Foreskin keratinocyte (primary cell): ENCODE measurements around the genes ACSF3 and CDH15.

DNA sequence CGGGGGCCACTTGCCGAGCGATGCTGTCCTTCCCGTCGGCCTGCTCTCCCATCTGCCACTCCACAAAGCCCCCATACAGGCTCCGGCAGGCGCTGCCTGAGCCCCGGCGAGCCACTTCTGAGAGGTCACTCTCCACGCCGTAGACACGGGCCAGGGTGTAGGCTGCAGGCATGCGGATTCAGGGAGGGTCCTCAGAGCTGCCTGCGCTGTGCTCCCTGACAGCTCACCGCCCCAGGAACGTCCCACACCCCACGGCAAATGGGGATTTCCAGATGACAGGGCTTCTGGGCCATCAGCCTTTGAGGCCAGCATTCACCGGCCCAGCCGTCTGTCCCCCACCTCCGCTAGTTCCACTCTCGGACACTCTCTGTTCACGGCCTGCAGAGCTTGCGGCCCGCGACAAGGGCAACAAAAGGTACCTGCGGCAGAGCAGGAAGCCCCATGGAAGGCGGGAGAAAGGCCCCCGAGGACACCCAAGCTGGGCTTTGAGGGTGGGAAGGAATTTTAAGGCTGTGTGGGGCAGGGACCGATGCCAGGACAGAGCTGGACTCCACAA lies 5.4 kb upstream of the CYBA start:
- RAMPAGE, total RNA: no peak

GRCh38 chr16:88790300-88790940 lies 5.4 kb upstream of the PIEZO1 start:
- RAMPAGE, total RNA: no peak

- RAMPAGE, total RNA: no peak
These were observed 3.6 kb upstream of the CDT1 start for GRCh38 chr16:88799912-88800562.

DNA sequence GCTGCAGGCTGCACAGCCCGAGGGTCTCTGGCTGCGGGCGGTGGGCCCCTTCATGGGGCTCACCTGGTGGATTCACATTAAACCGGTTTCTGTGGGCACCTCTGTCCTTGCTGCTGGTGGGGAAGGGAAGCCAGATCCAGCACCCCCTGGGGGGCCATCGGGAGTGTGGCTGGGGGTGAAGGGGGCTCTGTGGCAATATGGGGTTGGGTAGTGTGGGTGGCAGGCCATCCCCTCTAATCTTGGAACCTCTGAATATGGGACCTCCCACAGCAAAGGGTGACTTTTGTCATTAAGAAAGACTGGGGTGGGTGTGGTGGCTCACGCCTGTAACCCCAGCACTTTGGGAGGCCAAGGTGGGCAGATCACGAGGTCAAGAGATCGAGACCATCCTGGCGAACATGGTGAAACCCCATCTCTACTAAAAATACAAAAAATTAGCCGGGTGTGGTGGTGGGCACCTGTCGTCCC lies 3.3 kb downstream of the APRT start:
- RAMPAGE, total RNA: no peak

DNA sequence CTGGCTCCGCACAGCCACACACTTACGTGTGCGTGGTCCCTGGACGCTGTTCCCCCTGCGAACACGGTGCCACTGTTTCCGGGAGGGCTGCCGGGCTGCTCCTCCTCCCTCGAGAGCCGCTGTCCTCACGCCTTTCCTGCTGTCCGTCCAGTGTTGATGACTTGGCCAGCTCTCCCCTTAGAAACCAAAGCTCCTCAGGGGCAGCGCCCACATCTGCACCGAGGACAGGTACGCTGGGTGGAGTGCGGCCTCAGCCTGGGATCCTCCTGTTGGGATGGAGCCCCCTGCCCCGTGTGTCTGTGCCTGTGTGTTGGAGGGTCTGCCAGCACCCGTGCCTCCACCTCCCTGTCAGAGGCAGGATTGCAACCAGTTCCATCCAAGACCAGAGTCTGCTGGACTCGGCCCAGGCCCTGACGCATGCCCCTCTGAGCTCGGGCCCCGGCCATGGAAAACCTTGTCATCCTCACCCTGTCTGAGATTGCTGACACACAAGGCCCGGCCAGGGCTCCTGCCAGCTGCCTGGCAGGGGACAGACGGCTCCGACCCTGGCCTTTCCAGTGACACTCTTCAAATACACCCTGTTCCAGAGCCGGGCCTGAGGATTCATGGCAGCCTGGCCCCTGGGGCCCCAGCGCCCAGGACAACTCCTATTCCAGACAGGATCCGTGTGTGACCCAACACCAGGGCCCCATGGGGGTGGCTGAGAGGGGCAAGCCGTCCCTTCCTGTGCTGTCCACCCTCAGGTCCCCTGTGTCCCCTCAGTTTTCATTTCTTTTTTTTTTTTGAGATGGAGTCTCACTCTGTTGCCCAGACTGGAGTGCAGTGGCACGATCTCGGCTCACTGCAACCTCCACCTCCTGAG lies 3.1 kb upstream of the PABPN1L start:
- RAMPAGE, total RNA: no peak

DNA sequence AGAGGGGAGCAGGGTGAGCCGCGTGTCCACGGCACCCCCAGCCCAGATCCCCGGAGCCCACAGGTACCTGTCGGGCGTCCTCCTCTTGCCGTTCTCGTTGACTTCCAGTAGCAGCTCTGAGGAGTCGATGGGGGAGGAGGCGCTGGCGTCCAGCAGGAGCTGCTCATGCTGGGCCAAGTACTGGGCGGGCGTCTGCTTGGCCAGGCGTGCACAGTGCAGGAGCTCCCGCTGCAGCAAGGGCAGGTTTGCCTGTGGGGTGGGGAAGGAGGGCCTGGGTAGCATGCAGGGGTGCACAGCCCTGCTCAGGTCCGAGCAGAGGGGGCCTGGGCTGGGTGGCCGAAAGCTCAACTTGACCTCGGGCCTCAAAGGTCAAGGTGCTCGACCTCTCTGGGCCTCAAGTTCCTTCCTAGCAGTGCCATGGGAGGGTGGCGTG lies 19.4 kb upstream of the PABPN1L start:
- RAMPAGE, total RNA: no peak

DNA sequence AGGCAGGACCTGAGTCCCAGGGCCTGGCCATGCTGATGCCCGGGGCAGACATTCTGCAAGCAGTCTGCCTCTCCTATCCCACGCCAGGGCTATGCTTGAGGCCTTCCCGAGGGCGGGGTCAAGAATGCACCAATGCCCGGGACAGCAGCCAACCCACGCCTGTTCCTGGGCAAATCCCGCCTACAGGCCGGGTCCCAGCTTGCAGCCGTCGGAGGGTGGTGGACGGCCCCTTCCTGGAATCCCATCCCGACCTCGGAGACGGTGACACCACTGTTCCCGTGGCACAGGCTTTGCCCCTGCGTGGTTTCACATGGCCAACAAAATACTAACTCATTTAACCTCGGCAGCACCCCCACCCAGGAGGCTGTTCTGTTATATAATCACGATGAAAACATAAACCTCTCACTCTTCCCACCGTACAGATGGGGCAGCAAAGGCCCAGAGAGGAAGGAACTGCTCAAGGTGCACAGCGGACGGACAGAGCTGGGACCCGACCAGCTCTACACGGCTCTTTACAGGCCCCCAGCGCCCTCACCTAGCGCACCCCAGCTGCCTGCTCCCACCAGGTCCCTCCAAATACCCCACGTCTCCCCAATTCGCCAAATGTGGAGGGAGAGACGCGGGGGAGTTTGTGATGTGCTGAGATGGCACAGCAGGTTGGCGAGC lies 54.4 kb downstream of the CBFA2T3 start:
- RAMPAGE, total RNA: no peak

- RAMPAGE, total RNA: no peak
These were observed 40.3 kb downstream of the CBFA2T3 start for GRCh38 chr16:88936482-88937429.

DNA sequence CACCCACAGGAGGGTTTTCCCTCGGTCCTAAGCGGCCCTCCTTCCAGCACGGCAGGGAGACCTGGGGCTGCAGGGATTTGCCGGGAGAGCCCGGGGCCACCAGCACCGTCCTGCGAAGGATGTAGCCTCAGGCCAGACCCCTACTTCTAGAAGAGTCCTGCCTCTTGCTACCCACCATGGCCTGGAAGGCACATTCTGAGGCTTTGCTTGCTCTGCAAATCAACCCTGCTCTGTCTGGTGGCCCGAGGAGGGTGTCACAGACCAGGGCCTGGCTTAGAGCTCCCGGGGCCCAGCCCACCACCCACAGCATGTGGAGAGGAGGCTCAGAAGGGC lies 28.9 kb upstream of the ACSF3 start:
- RAMPAGE, total RNA: no peak

DNA sequence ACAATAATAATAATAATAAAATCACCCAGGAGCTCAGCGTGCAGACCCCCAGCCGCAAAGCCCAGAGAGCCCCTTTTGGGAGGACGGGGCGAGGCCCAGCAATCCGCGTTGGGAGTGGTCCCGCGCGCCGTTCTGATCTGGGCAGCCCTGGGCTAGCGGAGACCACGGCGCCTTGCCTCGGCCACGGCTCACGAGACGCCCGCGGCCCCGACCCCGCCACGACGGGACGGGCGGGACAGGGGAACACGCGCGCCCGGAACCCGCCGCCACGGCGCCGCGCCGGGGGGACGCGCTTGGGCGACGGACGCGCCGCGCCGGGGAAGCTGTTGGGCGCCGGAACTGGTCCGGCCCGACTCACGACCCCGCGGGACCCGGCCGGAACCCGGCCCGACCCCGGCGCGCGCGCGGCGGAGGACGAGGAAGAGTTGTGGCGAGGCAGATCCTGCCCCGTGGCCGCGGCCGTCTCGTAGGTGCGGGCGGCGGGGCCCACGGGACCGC lies at the start of gene ACSF3:
ACSF3 (plus strand) TSS at position 326 of the 498 bp plus-strand sequence.
- RAMPAGE, total RNA: no peak

DNA sequence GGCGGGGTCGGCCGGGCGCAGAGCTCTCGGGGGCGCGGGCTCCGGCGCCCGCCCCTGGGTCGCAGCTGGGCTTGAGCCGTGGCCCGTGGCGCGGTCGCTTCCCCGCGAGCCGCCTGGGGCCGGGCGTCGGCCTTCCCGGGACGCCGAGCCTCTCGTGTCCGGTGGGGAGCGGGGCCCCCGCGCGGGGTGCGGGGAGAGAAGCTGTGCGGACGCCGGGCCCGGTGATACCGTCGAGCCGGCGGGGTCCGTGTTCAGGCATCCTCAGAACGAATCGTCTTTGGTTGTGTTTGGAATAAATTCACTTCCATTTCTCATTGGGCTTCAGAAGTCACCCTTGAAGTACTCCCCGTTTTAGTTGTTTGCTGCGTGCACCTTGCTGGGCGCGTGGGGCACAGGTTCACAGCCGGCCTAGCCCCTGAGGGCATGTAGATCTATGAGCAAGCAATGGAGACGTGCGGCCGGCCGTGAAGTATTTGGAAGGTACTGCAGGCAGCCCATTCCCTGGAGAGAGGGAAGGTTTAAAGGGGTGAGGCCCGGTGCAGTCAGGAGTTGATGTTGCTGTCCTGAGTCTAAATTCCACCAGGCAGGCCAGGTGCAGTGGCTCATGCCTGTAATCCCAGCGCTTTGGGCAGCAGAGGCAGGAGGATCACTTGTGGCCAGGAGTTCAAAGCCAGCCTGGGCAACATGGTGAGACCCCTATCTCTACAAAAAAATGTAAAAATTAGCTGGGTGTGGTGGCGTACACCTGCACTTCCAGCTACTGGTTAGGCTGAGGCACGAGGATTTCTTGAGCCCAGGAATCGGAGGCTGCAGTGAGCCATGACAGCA lies 587 bp downstream of the ACSF3 start:
- RAMPAGE, total RNA: no peak

GRCh38 chr16:89114946-89116027 lies 21.6 kb downstream of the ACSF3 start:
- RAMPAGE, total RNA: no peak

DNA sequence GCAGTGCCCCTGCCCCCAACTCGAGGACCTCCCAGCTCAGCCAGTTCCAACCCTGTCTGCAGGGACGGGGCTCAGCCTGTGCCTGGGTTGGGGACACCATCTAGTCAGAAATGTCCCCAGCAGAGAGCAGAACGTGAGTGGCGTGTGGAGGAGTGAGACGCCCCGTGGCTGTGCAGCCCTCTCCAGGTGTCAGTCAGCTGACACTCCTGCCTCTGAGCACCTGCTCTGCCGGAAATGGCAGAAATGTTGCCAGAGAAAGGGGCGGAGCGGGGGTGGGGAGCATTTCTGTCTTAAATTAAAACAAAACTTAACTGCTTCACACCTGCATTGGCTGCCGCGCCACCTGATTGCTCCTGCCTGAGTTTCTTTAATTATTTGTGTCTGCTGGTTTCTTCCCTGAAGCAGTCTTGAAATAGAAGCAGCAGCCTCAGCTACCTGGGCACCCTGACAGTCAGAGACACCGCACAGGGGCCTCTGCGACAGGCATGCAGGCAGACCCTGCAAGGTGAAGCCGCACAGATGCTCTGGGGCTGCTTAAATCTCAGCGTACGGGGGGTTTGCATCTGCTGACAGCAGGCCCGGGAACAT lies 29.0 kb downstream of the ACSF3 start:
- RAMPAGE, total RNA: no peak

DNA sequence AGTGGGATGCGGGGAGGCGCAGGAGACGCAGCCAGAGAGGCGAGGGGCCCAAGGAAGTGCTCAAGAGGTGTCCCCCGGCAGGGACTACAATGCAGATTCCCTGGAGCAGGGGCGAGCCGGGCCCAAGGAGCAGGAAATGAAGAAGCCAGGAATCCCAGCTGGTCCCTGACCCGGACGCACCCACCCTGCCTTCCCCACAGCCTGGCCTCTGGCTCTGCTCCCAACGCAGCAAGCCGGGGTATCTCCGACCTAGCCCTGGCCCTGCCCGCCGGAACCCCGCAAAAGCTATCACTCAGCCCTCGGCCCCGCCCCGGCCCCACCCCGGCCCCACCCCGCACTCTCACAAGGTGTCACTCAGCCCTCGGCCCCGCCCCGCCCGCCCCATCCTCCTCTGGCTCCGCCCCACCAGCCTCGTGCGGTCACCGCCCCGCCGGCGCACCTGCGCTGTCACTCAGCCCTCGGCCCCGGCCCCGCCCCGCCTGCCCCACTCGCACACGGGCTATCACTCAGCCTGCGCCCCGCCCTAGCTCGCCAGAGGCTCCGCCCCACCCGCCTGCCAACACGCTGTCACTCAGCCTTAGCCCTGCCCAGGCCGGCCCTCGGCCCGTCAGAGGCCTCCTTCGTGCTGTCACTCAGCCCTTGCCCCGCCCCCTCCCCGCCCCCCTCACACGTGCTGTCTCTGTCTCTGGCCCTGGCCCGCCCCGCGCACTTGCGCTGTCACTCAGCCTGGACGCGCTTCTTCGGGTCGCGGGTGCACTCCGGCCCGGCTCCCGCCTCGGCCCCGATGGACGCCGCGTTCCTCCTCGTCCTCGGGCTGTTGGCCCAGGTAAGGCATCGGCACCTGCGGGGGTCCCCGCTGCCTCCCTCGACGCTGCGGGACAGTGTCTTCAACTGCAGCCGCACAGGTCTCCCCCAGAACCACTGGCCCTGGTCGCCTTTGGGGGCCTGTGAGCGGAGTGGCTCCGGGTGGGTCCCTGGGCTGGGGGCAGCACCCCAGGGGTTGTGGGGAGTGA lies at the start of gene CDH15:
CDH15 (plus strand) TSS at position 701 of the 1,013 bp plus-strand sequence.
- RAMPAGE, total RNA: no peak

GRCh38 chr16:89192042-89192812 lies 8.1 kb downstream of the SLC22A31 start:
- RAMPAGE, total RNA: no peak

DNA sequence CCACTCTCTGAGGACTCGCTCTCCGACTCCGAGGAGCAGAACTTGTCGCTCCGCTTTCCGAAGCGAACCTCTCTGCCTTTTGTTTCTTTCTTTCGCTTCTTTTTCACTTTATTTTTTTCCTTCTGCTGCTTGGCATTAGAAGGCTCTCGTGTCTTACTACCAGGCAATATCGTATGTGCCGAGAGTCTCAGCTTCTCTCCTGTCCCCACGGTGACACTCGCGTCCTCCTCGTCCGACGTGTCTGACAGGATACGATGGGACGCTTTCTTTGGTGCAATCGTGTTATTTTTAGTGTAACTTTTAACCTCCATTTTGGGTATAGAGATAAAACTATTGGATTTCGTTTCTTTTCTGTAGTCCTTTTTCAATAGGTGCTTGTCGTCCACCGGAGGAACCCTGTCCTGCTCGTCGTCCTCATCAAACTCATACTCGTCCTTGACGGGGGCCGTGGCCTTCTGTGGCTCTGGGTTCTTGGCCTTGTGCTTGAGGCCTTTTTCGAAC lies 67.6 kb downstream of the ZNF778 start:
- RAMPAGE, total RNA: no peak

- RAMPAGE, total RNA: no peak
These were observed 86.1 kb downstream of the ZNF778 start for GRCh38 chr16:89303349-89304186.

GRCh38 chr16:89318765-89319352 lies 101.4 kb downstream of the ZNF778 start:
- RAMPAGE, total RNA: no peak

- RAMPAGE, total RNA: no peak
These were observed 103.5 kb downstream of the ZNF778 start for GRCh38 chr16:89320693-89321771.

DNA sequence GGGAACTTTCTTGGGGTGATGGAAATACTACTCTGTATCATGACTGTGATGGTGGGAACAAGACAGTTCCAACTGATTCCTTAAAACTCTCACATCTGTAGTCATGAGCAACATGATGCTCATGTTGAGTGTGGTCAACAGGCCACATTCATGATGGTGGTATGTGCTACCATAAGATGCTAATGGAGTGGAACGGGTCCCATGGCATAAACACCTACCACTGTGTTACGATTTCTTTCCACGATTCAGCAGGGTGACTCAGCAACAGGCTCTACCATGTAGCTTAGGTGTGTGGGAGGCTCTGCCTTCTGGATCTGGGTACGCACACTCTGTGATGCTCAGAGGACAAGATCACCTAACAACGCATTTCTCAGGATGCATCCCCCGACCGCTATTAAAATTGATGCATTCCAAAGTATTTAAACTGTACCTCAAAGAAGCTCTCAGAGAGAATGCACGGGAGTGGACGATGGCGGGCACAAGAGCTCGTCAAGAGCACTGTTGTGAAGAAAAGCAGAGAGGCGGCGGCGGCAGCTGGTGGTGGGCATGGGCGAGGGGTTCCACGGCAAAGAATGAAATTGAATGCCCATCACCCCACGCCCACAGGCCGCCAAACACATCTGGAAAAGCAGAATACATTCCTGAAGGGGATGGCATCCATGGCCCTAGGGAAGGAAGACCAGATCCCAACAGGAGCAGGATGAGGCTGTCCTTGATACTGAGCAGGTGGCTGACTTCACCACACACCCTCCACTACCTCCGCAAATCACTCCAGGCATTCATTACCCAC lies 133.4 kb downstream of the ZNF778 start:
- RAMPAGE, total RNA: no peak